ENCODE results near the genes SLC2A4 and RNF227.

GRCh38 chr17:7241121-7241662, 1.1 kb downstream of the GABARAP start:
- PRO-cap, result no peak
- RRBS, 2 experiments, result no CpG with 5 or more reads among the region's 8 CpGs

- PRO-cap, result no peak
- RRBS, 2 experiments, result no CpG with 5 or more reads among the region's 6 CpGs
Observed at GRCh38 chr17:7248698-7249205, 2.8 kb downstream of the CTDNEP1 start.

DNA sequence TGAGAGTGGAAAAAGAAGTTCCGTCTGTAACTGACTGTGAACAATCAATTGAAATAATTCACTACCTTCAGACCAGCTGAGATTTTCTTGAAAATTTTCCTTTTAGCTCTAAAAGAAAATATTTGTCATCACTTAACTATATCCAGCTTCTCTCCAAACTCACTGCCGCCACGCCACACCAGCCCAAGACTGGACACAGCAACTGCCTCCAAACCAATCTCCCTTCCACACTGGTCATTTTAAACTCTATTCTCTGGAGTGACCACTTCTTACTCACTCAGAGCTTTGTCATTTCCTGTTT, 3.8 kb upstream of the CLDN7 start:
- PRO-cap, result no peak
- RRBS, 2 experiments, result no CpG with 5 or more reads among the region's 3 CpGs

- PRO-cap, result no peak
- RRBS, 2 experiments, result no CpG with 5 or more reads among the region's 8 CpGs
Observed at GRCh38 chr17:7280071-7280416, 1.5 kb upstream of the SLC2A4 start.

DNA sequence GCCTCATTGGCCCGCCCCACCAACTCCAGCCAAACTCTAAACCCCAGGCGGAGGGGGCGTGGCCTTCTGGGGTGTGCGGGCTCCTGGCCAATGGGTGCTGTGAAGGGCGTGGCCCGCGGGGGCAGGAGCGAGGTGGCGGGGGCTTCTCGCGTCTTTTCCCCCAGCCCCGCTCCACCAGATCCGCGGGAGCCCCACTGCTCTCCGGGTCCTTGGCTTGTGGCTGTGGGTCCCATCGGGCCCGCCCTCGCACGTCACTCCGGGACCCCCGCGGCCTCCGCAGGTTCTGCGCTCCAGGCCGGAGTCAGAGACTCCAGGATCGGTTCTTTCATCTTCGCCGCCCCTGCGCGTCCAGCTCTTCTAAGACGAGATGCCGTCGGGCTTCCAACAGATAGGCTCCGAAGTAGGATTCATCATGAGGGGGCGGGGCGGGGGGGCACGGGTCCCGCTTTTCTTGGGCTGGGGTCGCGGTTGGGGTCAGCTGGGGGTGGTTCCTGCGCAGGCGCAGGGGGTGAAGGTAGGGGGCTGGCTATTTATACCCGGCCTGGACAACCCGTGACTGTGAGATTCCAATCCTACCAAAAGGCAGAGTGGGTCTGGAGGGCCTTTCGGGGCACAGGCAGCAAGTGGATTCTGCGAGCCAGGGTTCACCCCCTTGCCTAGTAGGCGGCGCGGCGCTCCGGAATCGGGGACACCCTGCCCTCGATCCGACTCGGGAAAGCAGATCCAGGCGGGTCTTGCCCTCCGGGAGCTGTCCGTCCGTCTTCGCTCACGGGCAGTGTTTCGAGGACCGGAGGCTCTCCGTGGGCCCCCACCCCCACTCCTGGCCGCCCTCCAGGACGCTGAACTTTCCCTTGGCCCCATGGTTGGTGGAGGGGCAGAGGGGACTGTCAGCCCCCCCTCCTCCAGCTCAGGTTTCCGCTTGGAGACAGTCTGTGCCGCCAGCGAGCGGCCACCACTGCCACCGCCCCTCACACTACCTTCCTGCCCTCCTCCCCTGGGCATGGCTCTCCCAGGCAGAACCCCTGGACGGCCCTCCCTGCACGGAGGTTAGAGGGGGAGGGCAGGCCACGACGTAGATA, at the start of gene SLC2A4:
TSS of gene SLC2A4 (plus strand) at position 151 of the 1,079 bp plus-strand sequence.
- PRO-cap, result no peak
- RRBS, 2 experiments, result 3 to 5% methylated on average over 24 of the region's 75 CpGs

GRCh38 chr17:7312320-7312946, 2.7 kb downstream of the GPS2 start:
- PRO-cap, result no peak
- RRBS, 2 experiments, result no CpG with 5 or more reads among the region's 8 CpGs

DNA sequence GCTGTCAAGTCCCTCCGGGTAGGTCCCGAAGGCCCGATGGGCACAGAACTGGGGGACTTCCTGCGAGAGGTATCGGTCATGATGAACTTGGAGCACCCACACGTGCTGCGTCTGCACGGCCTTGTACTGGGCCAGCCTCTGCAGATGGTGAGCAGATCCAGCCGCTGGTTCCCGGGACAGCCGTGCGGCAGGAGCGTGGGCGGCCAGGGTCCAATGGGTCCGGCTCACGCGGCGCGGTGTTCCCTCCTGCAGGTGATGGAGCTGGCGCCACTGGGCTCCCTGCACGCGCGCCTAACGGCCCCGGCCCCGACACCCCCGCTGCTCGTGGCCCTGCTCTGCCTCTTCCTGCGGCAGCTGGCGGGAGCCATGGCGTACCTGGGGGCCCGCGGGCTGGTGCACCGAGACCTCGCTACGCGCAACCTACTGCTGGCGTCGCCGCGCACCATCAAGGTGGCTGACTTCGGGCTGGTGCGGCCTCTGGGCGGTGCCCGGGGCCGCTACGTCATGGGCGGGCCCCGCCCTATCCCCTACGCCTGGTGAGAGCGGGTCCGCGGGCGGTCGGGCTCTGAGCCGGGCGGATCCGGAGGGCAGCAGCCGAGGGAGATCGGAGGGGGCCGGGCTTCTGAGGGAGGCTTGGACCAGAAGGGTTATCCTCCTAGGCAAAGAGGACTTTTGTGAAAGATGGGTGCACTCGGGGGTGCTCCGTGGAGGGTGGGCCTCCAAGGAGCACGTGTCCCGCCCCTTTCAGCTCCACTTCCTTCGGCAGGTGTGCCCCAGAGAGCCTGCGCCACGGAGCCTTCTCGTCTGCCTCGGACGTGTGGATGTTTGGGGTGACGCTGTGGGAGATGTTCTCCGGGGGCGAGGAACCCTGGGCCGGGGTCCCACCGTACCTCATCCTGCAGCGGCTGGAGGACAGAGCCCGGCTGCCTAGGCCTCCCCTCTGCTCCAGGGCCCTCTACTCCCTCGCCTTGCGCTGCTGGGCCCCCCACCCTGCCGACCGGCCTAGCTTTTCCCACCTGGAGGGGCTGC, 3.1 kb downstream of the TNK1 start:
- PRO-cap, result no peak
- RRBS, 2 experiments, result 6 to 8% methylated on average over 34 of the region's 82 CpGs

DNA sequence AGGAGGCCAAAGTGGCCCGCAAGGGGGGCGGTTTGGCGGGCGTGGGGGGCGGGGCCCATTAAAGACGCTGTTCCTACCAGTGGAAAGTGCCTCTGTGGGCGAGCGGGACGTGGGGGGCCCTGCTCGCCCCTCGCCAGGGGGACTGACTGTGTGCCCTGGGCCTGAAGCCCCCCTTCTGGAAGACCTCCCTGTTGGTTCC, 2.0 kb upstream of the FGF11 start:
- PRO-cap, result no peak
- RRBS, 2 experiments, result no CpG with 5 or more reads among the region's 11 CpGs

DNA sequence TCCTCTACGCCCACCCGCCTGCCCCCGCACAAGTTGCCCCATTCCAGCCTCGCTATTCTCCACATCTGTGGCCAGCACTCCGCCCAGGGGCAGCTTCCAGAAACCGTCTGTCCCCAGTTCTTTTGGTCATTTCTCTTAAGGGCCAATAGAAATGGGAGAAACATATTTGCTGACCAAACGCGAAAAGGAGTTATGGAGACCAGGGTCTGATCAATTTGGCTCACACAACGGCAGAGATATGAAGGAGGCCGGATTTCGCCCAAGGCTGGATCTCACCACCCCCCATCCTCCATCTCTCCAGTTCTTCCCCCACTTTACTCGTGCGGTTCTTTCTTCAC, 1.7 kb upstream of the FGF11 start:
- PRO-cap, result no peak
- RRBS, 2 experiments, result 28 to 86% methylated on average over 2 to 4 of the region's 13 CpGs

DNA sequence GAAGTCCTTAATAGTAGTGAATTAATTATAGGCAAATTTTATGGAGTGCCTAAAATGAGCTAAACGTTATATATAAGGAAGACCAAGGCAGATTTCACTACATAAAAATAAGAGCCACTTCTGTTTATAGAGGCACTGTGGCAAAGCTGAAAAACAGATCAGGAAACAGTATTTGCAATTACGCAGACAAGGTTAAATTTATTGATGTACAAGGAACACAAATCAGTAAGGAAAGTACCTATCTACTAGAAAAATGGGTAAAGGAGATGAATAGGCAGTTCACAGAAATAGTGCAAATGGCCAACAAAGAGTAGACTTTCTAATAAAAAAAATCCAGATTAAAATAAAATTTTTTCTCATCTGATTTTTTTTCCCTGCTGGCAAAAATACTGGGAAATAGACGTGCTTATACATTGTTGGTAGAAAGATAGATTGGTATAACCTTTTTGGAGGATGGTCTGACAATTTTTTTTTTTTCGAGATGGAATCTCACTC, 5.4 kb downstream of the SLC35G6 start:
- PRO-cap, result no peak
- RRBS, 2 experiments, result no CpG with 5 or more reads among the region's 4 CpGs

DNA sequence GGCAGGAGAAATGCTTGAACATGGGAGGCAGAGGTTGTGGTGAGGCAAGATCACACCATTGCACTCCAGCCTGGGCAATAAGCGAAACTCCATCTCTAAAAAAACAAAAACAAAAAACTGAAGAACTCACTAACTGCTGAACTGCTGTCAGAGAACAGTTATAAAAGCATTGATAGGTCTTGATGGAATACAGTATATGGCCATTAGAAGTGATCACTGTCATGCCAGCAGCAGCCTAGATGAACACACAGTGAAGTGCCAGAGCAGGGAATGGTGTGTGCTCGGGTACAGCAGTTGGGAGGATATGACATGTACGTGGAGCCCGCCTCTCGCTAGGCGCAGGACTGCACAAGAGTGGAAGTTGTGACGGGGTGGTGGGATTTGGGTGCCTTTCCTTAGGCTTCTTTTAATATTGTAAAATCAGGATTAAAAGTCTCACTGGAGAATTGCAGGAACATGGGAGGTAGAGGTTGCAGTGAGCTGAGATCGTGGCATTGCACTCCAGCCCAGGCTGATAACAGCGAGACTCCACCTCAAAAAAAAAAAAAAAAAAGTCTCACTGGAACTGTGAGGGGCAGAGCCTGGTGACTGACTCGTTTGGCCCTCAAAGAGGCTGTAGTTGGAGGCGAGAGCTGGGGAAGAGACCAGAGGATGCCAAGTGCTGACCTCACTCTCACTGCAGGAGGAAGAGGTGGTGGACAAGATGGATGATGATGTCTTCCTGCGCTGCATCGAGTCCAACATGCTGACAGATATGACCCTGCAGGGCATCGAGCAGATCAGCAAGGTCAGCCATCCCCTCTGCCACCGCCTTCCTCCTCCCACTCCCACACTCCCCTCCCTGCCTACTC, 29.5 kb downstream of the SLC35G6 start:
- PRO-cap, result no peak
- RRBS, 2 experiments, result no CpG with 5 or more reads among the region's 15 CpGs

DNA sequence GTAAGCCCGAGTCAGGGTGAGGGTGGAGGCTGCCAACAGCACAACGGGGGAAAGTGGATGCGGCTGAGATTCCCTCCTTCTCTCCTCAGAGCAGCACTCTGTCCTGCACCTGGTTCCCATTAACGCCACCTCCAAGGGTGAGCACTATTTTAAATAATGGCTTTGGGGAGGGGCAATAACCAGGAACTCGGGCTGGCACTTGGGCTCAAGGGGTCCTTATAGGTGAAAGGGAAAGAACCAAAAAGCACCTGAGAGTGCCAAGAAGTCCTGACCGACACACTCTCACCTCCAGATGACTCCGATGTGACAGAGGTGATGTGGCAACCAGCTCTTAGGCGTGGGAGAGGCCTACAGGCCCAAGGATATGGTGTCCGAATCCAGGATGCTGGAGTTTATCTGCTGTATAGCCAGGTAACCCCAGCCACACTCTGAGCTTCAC, 1.2 kb downstream of the TNFSF13 start:
- PRO-cap, result no peak
- RRBS, 2 experiments, result no CpG with 5 or more reads among the region's 9 CpGs

- PRO-cap, result no peak
- RRBS, 2 experiments, result no CpG with 5 or more reads among the region's 3 CpGs
Observed at GRCh38 chr17:7578482-7579034, 880 bp upstream of the CD68 start.

GRCh38 chr17:7834385-7834840, 396 bp downstream of the KDM6B start:
- PRO-cap, result no peak
- RRBS, 2 experiments, result no CpG with 5 or more reads among the region's 17 CpGs

DNA sequence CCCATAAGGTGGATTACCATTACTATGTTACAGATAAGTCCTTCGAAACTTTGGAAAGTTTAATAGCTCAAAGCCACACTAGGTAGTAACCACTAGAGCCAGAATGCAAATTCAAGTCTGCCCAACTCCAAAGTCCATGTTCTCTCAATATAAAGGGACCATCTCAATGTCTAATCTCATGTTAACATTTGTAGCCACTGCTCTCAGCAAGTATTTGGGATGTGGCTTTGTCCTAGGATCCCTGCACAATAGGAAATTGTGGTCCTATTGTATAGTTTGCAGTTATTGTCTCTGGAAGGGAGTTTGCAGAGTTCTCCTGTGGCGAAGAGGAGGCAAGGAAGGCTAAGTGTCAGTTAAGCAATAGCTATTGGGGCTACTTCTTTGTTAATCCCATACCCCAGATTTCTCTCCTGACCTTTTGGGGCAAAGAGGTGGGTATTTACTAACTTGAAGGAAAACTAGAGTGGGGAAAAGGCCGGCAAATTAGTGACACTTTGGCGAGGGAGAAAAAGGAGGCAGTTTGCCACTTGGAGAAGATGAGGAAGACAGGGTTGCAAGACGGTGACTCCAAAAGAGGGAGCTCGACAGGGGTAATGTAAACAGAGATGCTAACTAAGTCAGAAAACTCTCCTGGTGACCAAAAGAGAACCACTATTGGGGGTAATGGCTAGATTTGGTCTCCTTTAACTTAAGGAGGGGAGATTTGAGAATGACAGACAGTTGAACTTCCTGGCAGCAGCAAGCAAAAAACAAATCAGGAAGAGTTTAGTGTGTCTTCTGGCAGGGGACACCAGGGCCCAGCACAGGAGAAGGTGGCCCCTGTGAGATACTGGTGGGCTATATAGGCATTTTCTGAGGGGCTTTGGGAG, 2.9 kb downstream of the CYB5D1 start:
- PRO-cap, result no peak
- RRBS, 2 experiments, result no CpG with 5 or more reads among the region's 6 CpGs

DNA sequence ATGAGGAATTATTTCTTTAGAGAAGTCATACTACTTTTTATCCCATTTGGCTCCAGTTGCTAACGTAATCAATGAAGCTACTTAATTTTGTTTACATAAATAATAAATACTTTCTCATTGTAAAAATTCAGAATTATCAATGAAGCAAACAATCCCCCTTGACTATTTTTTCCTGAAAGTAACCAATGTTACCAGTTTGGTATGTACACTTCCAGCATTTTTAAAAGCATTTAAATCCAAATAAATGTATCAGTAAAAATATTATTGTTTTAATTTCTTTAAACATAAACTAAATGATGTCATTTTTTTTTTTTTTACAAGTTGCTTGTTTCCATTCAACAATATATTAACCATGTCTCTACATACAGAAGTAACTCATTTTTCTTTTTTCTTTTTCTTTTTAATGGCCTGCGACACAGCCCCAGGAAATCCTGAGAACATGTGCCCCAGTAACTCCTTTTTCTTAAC, 11.5 kb upstream of the CHD3 start:
- PRO-cap, result no peak
- RRBS, 2 experiments, result no CpG with 5 or more reads among the region's 2 CpGs

GRCh38 chr17:7885998-7887083, 2.2 kb upstream of the CHD3 start:
- PRO-cap, result bidirectional peak, plus-strand start at chr17:7886186, minus-strand start at chr17:7885919; unidirectional peak, plus-strand start at chr17:7886648
- RRBS, 2 experiments, result 3 to 4% methylated on average over 9 to 12 of the region's 42 CpGs

DNA sequence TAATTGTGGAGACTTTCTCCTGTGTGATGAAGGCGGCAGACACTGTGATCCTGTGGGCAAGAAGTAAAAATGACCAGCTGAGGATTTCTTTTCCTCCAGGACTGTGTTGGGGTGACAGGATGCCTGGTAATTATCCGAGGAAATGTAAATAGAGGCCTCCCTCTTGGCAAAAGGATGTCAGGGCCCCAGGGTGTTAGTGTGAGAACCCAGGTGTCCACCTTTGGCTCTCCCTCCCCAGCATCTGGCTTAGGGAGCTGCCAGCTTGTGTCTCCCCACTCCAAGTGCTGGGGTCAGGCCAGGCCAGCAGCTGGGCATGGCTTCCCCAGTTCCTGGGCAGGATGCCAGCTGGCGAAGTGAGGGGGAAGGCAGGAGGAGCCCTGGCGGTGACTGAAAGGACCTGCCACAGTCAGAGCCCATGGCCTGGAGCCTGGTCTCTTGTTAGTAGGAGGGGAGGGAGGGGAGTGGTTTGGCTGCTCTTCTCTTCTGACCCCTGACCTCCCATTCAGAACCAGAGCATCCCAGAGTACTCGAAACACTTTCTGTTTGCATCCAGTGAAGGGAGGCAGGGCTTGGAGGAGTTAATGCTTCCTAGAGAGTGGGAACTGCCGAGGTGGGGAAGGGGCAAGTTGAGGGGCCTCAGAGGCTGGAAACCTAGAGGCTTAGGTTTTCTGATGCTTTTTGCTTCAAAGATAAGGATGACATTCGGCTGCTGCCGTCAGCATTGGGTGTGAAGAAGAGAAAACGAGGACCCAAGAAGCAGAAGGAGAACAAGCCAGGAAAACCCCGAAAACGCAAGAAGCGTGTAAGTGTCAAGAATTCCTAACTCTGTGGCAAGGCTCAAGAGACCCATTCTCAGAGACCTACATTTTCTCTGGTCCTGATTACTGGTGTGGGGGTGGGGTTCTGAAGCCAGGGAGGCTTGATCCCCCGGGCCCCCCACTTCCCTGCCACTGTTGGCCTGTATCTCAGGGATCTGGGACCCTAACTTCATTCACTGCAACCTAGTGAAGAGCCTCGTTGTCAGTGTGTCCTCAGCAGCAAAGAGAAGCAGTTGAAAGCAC, 716 bp downstream of the CHD3 start:
- PRO-cap, result no peak
- RRBS, 2 experiments, result no CpG with 5 or more reads among the region's 14 CpGs

DNA sequence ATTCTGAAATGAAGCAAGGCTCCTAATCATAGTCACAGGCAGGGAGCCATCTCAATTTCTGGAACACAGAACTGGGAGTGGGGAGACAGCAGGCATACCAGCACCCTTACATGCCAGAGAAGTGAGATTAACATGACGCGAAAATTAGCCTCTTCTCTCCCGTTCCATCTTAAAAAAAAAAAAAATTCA, 1.2 kb downstream of the RNF227 start:
- PRO-cap, result no peak
- RRBS, 2 experiments, result no CpG with 5 or more reads among the region's 3 CpGs

DNA sequence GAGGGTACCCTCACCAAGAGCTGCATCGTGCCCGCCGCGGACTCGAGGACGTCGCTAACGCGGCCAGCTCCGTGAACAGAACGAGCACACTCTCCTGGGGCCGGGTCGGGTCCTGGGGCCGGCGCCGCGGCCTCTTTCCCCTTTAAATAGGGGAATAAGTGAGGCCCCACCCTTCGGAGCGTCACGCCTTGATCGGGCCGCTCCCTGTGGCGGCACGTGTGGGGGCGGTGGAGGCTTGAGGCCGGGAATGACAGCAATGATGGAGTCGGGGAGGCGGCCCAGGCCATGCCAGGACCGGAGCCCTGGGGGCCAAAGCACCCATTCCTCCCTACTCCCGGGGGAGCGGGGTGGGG, at the start of gene RNF227:
TSS of gene RNF227 (minus strand) at position 120 of the 353 bp plus-strand sequence.
- PRO-cap, result no peak
- RRBS, 2 experiments, result 4 to 7% methylated on average over 6 to 10 of the region's 31 CpGs

All from astrocyte (in vitro differentiated cells and primary cell).